Neural cell (in vitro differentiated cells): ENCODE results near the genes SNIP1, YRDC, GJA9 and BMP8A.

GRCh38 chr1:37481236-37482147 lies 7.1 kb downstream of the ZC3H12A start:
- RAMPAGE, long total RNA = no peak

- RAMPAGE, long total RNA = start-site peak on the minus strand at chr1:37554243-37554293, 432 and 121 reads in 2 replicates
Observed at GRCh38 chr1:37553777-37554602, at the start of gene SNIP1. TSS of gene SNIP1 (minus strand) at chr1:37554293.

- RAMPAGE, long total RNA = no peak
Observed at GRCh38 chr1:37697512-37698084, 5.3 kb downstream of the CDCA8 start.

DNA sequence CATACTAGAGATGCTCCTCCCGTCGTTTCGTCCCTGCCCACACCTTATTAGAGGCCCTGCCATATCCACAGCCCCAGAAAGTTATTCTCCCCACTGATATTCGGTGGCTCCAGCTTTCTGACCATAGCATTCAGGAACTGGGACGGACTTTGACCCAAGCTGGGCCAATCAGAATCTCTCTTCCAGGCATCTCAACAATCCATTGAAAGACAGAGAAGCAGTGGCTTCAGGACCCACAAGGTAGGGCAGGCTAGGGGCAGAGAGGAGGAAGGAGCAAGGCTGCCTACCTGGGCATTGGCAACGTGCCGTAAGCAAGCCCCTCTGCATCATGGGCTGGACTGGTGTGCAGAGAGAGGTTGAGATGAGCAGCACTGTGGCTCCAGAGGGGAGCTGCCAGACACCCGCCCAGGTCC lies 32.5 kb downstream of the EPHA10 start:
- RAMPAGE, long total RNA = no peak

DNA sequence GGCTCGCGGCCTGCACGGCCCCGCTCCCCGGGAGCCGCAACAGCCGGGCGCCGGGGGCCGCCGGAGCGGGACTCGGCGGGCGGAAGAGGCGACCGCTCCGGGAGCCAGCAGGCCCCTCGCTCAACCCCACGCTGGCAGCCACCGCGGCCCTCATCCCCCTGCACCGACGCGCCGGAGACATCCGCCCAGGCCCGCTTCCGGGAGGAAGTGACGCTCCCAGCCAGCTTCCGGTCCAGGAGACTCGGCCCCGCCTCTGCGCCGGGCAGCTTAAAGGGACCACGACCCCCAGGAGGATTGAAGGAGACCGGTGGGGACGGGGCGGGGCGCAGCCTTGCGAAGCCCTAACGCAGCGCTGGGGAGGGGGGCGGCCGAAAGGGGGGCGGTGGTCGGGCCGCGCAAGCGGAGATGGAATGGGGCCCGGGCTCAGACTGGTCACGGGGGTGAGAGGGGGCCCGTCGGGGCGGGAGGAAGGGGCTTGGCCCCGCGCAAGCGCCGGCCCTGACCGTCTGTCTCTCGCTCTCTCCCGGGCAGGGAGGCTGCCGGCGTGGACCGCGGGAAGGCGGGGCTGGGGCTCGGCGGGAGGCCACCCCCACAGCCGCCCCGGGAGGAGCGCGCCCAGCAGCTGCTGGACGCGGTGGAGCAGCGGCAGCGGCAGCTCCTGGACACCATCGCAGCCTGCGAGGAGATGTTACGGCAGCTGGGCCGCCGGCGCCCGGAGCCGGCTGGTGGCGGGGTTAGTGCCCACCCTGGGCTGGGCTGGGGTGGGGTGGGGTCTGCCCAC lies at the start of gene YRDC:
YRDC (minus strand) TSS at position 209 of the 781 bp plus-strand sequence.
- RAMPAGE, long total RNA = no peak

GRCh38 chr1:37939900-37941148 lies 6.5 kb downstream of the INPP5B start:
- RAMPAGE, long total RNA = no peak

GRCh38 chr1:37947428-37947970 lies 646 bp upstream of the INPP5B start:
- RAMPAGE, long total RNA = no peak

DNA sequence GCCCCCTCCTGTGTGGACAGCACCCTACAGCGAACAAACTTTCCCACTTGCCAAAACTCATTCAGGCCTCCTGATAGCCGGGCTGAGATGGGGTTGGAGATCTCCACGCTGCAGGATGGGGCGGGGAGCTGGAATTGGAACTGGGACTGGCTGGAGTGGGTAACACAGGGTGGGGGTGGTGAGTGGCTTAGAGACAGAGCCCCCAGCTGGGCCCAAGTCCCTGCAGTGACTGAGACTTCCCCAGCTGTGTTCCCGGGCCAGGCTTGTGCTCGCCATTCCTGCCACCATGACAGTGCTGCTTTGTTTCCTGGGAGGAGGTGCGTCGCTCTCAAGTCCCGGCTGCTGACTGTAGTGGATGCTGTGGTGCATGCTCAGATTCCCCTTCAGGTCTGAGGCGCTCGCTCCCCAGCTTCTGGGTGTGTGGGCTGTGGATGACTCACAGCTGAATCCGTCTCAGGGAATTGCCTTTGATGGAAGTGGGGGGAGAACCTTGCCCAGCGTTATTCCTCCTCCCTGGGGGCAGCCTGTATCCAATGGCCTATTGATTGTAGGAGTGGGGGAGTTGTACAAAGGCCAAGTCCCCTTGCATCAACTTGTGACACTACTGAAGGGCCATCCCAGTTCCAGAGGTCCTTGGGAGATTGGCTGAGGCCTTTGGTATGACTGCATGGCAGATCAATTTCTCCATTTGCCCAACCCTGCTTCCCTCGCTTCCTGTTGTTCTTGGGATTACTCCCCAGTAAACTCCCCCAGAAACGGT lies 17.6 kb upstream of the POU3F1 start:
- RAMPAGE, long total RNA = no peak

DNA sequence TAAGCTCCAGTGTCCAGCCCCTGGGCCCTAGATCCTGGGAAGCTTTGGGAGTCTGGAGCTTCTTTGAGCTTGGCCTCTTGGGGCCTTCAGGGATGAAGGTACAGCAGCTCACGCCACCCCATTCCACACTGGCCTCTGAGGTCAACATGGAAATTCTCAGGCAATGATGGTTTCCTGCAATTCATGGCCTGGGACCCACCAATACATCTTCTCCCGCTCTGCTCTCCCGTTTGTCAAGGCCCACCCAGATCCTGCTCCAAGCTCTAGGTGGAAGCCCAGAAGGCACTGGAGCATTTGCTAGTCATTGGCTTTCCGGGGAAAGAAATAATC lies 68.2 kb upstream of the POU3F1 start:
- RAMPAGE, long total RNA = no peak

GRCh38 chr1:38857519-38857764 lies 2.1 kb downstream of the RRAGC start:
- RAMPAGE, long total RNA = no peak

- RAMPAGE, long total RNA = no peak
Observed at GRCh38 chr1:38881372-38881719, at the start of gene GJA9. TSS of gene GJA9 (minus strand) at chr1:38881587.

DNA sequence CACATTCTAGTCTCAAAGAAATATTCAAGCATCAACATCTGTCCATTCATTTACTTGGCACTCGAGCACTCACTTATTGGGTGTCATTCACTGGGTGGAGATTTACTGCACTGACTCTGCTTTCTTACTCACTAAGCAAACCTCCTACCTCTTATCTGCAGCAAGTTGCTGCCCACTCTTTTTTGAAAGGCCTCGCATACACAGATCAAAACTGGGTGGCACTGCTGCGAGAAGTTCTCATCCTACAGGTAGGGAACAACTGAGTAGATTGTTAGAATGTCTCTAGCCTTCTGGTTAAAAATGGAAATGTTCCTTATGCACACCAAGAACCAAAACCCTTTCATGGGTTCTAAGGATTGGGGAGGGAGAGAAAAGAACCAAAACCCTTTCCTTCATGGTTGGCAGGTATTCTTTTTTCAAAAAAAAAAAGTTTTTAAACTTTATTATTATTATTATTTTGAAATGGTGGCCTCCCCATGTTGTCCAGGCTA lies 17.9 kb downstream of the RHBDL2 start:
- RAMPAGE, long total RNA = no peak

DNA sequence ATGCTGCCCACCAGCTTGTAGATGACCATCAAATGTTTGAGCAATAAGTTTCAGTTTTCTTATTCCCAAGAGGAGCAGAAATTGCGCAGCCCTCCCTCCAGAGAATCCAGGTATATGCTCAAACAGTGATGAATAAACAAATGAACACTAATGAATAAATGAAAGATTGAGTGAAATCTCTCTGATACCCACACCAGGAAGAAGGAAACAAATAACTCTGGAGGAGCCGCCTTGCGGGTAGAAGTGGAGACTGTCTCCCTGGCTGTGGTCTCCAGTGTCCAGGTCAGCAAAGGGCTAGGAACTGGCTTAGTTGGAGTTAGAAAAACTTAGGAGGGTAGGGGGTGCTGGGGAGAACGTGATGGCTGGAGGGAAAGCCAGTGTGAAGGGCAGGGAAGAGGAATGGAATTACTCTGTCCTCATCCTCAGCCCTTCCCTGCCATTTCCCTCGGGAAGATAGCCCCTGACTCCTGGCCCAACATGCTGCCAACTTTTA lies 581 bp downstream of the RHBDL2 start:
- RAMPAGE, long total RNA = no peak

- RAMPAGE, long total RNA = no peak
Observed at GRCh38 chr1:39130055-39130861, 74.2 kb upstream of the MACF1 start.

GRCh38 chr1:39178334-39179536 lies 25.8 kb upstream of the MACF1 start:
- RAMPAGE, long total RNA = no peak

- RAMPAGE, long total RNA = no peak
Observed at GRCh38 chr1:39215010-39215598, 10.6 kb downstream of the MACF1 start.

DNA sequence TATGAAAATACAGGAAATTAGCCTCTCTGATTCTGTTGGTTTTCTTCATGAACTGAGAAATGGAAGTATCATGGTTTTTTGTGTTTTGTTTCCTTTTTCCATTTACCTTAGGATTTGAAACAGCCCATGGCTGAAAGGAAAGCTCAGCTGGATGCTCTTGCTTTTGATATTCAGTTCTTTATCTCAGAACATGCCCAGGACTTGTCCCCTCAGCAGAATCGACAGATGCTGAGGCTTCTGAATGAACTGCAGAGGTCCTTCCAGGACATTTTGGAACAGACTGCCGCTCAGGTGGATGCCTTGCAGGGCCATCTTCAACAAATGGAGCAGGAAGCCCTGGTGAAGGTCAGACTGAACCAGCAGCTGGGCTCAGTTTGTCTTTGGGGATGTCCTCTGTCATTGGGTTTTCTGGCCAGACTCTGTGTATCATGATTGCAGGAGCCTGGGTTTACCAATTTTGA lies 142.4 kb downstream of the MACF1 start:
- RAMPAGE, long total RNA = no peak

DNA sequence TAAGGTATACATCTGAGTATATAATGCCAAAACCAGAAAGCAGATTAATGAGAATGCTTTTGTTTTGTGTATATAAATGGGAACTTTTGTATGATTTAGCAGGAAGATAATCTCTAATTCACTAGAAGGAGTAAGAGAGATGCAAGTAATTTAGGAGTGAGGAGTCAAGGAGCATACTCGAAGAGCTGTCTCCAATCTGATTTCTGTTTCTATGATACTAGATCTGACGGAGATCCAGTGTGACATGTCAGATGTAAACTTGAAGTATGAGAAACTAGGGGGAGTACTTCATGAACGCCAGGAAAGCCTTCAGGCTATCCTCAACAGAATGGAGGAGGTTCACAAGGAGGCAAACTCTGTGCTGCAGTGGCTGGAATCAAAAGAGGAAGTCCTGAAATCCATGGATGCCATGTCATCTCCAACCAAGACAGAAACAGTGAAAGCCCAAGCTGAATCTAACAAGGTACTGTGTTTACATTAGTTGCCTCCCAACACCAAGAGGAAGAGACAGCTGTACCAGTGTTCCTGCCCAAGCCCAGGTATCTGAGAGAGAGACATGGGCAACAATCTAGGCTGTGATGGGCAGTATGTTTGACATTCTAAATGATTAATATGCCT lies 112.3 kb upstream of the BMP8A start:
- RAMPAGE, long total RNA = no peak

DNA sequence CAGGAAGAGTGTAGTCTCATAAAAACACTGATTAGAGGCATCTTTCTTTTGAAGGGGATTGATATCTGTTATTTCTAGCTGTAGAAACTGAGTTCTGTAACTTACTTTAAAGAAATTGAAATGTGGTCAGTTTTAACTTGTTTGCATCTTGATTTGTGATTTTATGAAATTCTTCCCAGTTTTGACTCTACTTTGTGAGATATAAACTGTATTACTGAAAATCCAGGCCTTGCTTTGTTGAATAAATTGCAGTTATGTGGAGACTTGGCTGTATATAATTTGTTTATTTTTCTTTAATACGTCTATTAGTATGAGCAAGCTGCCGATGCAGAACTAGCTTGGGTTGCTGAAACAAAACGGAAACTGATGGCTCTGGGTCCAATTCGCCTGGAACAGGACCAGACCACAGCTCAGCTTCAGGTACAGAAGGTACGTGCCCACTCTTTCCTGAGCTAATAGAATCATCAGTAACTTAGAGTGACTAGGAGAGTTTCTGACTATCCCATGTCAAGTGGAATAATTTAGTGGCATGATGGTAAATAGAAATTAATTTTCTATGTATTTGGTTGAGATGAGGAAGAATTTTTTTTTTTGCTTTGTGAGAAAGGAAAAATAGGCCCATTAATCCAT lies 59.1 kb upstream of the BMP8A start:
- RAMPAGE, long total RNA = no peak

DNA sequence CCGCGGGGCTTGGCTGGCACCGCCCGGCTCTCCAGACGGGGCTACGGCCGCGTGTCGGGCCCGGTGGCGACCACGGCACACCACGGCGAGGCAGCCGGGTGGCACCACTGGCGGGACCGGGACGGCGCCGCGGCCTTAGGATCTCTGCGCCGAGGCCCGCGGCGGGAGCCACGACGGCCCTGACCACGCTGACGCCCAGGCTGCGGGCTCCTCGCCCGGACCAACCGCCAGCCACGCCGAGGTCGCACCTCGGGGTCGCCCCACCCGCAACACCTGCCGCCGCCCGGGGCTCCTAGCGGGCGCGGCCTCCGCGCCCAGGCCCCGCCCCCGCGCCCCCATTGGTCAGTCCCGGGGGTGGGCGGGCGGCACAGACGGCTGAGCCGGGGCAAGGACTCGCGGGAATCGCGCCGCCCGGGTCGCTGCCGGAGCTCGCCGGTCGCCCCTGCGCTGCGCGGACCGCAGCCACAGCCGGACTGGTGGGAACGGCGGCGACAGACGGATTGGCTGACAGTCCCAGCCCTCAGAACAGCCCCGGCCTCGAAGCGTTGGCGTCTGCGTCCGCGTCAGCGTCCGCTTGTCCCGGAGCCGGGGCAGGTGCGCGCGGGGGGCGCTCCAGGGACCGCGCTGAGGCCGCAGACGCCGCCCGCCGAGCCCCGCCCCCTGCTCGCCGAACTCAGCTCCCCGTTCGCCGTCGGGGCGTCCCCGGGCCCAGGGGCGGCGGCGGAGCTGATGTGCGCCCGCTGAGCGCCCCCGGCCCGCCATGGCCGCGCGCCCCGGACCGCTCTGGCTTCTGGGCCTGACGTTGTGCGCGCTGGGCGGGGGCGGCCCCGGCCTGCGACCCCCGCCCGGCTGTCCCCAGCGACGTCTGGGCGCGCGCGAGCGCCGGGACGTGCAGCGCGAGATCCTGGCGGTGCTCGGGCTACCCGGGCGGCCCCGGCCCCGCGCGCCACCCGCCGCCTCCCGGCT lies at the start of gene BMP8A:
BMP8A (plus strand) TSS at position 405 of the 966 bp plus-strand sequence.
- RAMPAGE, long total RNA = no peak